GM12878 (cell line): Measurements from ENCODE around the gene KLHL28.

DNA sequence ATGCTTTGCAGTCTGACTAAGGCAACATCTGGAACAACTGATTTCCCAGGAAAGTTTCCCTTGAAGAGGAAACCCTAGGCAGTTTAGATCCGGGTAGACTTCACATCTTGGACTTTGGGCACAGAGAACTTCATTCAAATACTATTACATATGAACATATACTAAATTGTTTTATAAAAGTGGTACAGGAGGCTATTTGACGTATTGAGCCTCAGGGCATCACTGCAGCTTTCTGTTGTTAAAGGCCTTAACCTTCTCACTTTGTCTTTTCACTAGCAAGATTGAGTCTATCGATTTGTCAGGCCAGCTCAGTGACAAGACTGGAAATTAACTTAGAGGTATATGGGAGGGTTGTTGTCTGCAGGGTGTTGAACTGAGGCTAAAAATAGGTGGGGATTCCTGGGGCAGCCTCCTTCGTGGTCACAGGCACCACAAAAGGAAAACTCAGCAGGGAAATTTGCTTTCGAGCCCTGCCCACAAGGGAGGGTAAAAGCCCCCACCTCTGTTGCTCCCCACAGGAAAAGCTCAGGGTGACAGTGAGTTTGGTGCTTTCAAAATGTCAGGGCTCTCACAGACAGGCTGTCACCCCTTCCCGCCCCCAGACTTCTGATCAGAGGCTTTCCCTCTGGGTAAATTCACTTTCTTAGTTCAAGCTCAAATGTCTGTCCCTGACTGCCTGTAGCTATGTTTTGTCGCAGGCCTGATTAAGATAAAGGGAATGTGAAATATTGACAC, 11.5 kb upstream of the NFKBIA start:
- RAMPAGE, long total RNA: no peak
- RRBS, 2 experiments: no CpG with 5 or more reads among the region's 7 CpGs
CAGE:
- cytosol, long polyA minus RNA: no peak
- cytosol, long polyA plus RNA: no peak
- long polyA plus RNA: no peak
- nucleolus, long total RNA: no peak
- nucleus, long polyA plus RNA: no peak
- nucleus, long total RNA: no peak

DNA sequence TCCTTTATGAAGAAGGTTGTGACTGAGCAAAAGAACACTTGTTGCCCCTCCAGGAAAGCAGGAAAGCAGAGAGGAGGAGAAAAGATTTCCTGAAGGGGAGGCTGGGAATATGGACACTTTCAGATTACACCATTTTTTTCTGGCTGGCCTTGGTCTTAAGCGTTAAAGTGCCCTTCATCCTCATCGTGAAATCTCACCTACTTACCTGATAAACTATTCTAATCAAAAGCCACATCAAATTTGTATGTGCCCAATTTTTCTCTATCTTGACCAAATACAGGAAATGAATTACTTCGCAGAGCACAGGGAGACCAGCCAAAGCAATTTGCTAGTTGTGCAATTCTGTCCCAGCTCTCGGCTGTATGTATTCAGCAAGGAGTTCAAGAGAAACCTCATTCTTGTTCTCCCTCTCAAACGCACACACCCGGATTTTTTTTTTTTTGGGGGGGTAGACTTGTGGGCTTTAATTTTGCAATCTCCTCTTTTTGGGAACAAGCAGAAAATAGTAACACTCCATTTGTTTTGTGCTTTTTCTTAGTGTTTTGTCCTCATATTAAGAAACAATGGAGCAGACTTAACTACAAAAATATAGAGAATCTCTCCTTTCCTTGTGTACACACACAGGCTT, 64.4 kb downstream of the MBIP start:
- RAMPAGE, long total RNA: no peak
- RRBS, 2 experiments: no CpG with 5 or more reads among the region's 6 CpGs
CAGE:
- cytosol, long polyA minus RNA: no peak
- cytosol, long polyA plus RNA: no peak
- long polyA plus RNA: no peak
- nucleolus, long total RNA: no peak
- nucleus, long polyA plus RNA: no peak
- nucleus, long total RNA: no peak

GRCh38 chr14:36514629-36515208, 5.3 kb downstream of the NKX2-1 start:
- RAMPAGE, long total RNA: no peak
- RRBS, 2 experiments: 7 to 11% methylated on average over 7 to 8 of the region's 25 CpGs
CAGE:
- cytosol, long polyA minus RNA: no peak
- cytosol, long polyA plus RNA: no peak
- long polyA plus RNA: no peak
- nucleolus, long total RNA: no peak
- nucleus, long polyA plus RNA: no peak
- nucleus, long total RNA: no peak

- RAMPAGE, long total RNA: no peak
- RRBS, 2 experiments: no CpG with 5 or more reads among the region's 34 CpGs
CAGE:
- cytosol, long polyA minus RNA: no peak
- cytosol, long polyA plus RNA: no peak
- long polyA plus RNA: no peak
- nucleolus, long total RNA: no peak
- nucleus, long polyA plus RNA: no peak
- nucleus, long total RNA: no peak
Observed at GRCh38 chr14:36524842-36525366, 4.9 kb upstream of the NKX2-1 start.

DNA sequence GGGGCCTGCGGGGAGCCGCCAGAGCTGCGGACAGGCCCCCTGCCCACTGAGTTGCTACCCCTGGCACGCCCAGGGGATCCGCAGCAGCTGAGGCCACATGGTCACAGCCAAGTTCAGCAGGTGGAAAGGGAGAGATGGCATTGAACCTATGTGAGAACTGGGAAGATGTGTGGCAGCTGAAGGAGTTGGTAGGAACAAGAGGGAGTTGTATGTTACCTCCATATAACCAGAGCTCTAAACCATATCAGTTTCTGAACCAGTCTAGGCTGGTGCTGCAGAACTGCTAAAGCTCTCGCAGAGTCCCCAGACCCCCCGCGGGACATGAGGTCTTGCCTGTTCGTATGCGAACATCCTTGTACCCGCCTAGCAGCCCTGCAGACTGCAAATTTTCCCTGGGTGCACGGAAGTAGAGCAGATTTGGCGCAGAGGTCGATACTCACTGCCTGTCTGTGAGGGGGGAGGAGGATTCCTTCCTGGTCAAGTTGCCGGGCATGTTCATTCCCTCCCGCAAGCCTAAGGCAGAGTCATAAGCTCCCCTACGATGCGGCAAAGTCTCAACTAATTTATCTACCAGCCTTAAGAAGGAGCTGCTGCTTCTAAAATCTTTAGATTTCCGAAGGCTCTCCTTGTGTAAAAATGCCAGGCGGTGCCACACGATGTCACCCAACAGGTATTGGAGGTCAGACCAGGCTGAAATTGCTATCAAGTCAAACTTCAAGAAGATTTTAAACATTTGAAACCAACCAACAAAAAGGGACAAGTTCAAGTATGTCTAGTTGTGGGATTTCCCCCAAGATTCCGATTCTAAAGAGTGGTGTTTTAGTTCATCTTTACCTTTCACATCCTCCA, 1.8 kb upstream of the PAX9 start:
- RAMPAGE, long total RNA: no peak
- RRBS, 2 experiments: no CpG with 5 or more reads among the region's 22 CpGs
CAGE:
- cytosol, long polyA minus RNA: no peak
- cytosol, long polyA plus RNA: no peak
- long polyA plus RNA: no peak
- nucleolus, long total RNA: no peak
- nucleus, long polyA plus RNA: no peak
- nucleus, long total RNA: no peak

GRCh38 chr14:37328578-37328904, 130.8 kb downstream of the MIPOL1 start:
- RAMPAGE, long total RNA: no peak
CAGE:
- cytosol, long polyA minus RNA: no peak
- cytosol, long polyA plus RNA: no peak
- long polyA plus RNA: no peak
- nucleolus, long total RNA: no peak
- nucleus, long polyA plus RNA: no peak
- nucleus, long total RNA: no peak

GRCh38 chr14:37602608-37603344, 7.3 kb downstream of the TTC6 start:
- RAMPAGE, long total RNA: no peak
- RRBS, 2 experiments: no CpG with 5 or more reads among the region's 21 CpGs
CAGE:
- cytosol, long polyA minus RNA: no peak
- cytosol, long polyA plus RNA: no peak
- long polyA plus RNA: no peak
- nucleolus, long total RNA: no peak
- nucleus, long polyA plus RNA: no peak
- nucleus, long total RNA: no peak

DNA sequence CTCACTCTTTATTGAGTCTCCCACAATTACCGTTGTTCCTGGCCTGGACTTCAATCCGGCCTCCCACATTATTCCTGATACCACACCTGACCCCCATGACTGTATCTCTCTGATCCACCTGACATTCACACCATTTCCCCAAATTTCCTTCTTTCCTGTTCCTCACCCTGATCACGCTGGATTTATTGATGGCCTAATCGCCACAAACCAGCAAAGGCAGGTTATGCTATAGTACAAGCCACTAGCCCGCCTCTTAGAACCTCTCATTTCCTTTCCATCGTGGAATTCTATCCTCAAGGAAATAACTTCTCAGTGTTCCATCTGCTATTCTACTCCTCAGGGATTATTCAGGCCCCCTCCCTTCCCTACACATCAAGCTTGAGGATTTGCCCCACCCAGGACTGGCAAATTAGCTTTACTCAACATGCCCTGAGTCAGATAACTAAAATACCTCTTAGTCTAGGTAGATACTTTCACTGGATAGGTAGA, 13.1 kb upstream of the SSTR1 start:
- RAMPAGE, long total RNA: no peak
- RRBS, 2 experiments: no CpG with 5 or more reads among the region's 6 CpGs
CAGE:
- cytosol, long polyA minus RNA: no peak
- cytosol, long polyA plus RNA: no peak
- long polyA plus RNA: no peak
- nucleolus, long total RNA: no peak
- nucleus, long polyA plus RNA: no peak
- nucleus, long total RNA: no peak

DNA sequence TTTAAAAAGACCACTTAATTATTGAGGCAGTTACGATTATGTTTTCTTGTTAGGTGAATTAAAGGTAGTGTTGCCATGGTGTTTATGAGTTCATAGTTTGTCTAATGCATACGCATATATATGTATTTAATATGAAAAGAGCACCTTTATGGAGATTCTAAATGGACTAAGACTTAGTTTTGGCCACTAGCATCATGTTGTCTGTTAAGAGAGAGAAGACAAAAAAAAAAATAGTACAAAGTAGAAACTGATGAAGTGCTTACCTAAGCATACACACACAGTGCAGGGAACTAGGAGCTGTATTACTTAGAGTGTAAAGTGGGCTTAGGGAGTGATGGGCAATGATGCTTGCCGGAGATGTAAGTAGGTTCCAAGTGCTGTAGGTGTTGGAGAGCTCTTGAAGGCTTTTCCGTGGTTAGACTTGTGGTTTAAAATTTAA, 34.5 kb downstream of the MIA2 start:
- RAMPAGE, long total RNA: no peak
- RRBS, 2 experiments: no CpG with 5 or more reads among the region's 4 CpGs
CAGE:
- cytosol, long polyA minus RNA: no peak
- cytosol, long polyA plus RNA: no peak
- long polyA plus RNA: no peak
- nucleolus, long total RNA: no peak
- nucleus, long polyA plus RNA: no peak
- nucleus, long total RNA: no peak

DNA sequence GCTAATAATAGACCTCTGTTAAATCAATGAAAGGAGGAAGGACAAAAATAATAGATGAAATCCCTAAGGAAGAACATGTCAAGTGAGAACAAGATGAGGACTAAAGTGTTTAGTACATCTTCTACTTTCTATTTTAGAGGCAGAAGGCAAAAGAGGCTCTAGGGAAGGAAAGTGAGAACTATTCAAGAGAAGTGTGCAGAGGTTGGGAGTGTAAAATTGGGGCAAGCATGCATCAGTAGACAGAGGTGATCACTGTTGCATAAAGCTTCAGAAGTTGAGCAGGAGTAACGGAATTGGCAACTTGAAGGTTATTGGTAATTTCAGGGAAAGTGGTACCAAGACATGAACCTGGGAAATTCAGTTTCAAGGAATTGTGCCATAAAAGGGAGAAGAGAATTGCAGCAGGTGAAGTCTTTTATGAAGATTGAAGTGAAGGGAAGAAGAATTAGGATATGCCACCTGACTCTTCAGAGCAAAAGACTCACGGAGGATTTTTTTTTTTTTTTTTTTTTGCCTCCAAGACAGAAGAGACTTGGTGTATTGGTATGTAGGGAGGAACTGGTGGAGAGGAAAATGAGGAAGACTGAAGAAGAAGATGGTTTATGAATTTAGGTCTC, 57.1 kb upstream of the FBXO33 start:
- RAMPAGE, long total RNA: no peak
- RRBS, 2 experiments: no CpG with 5 or more reads among the region's 2 CpGs
CAGE:
- cytosol, long polyA minus RNA: no peak
- cytosol, long polyA plus RNA: no peak
- long polyA plus RNA: no peak
- nucleolus, long total RNA: no peak
- nucleus, long polyA plus RNA: no peak
- nucleus, long total RNA: no peak

GRCh38 chr14:39957226-39957593, 525.0 kb upstream of the FBXO33 start:
- RAMPAGE, long total RNA: no peak
- RRBS, 2 experiments: no CpG with 5 or more reads among the region's 3 CpGs
CAGE:
- cytosol, long polyA minus RNA: no peak
- cytosol, long polyA plus RNA: no peak
- long polyA plus RNA: no peak
- nucleolus, long total RNA: no peak
- nucleus, long polyA plus RNA: no peak
- nucleus, long total RNA: no peak

- RAMPAGE, long total RNA: no peak
- RRBS, 2 experiments: no CpG with 5 or more reads among the region's 1 CpG
CAGE:
- cytosol, long polyA minus RNA: no peak
- cytosol, long polyA plus RNA: no peak
- long polyA plus RNA: no peak
- nucleolus, long total RNA: no peak
- nucleus, long polyA plus RNA: no peak
- nucleus, long total RNA: no peak
Observed at GRCh38 chr14:41629617-41630202, 23.0 kb downstream of the LRFN5 start.

- RAMPAGE, long total RNA: no peak
- RRBS, 2 experiments: no CpG with 5 or more reads among the region's 5 CpGs
CAGE:
- cytosol, long polyA minus RNA: no peak
- cytosol, long polyA plus RNA: no peak
- long polyA plus RNA: no peak
- nucleolus, long total RNA: no peak
- nucleus, long polyA plus RNA: no peak
- nucleus, long total RNA: no peak
Observed at GRCh38 chr14:41749284-41749861, 142.7 kb downstream of the LRFN5 start.

- RAMPAGE, long total RNA: no peak
CAGE:
- cytosol, long polyA minus RNA: no peak
- cytosol, long polyA plus RNA: no peak
- long polyA plus RNA: no peak
- nucleolus, long total RNA: no peak
- nucleus, long polyA plus RNA: no peak
- nucleus, long total RNA: no peak
Observed at GRCh38 chr14:42651221-42651499, 1044.5 kb downstream of the LRFN5 start.

DNA sequence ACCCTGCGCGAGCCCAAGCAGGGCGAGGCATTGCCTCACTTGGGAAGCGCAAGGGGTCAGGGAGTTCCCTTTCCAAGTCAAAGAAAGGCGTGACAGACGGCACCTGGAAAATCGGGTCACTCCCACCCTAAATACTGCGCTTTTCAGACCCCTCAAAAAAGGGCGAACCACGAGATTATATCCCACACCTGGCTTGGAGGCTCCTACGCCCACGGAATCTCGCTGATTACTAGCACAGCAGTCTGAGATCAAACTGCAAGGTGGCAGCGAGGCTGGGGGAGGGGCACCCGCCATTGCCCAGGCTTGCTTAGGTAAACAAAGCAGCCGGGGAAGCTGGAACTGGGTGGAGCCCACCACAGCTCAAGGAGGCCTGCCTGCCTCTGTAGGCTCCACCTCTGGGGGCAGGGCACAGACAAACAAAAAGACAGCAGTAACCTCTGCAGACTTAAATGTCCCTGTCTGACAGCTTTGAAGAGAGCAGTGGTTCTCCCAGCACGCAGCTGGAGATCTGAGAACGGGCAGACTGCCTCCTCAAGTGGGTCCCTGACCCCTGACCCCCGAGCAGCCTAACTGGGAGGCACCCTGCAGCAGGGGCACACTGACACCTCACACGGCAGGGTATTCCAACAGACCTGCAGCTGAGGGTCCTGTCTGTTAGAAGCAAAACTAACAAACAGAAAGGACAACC, 1136.5 kb downstream of the FSCB start:
- RAMPAGE, long total RNA: no peak
- RRBS, 2 experiments: no CpG with 5 or more reads among the region's 20 CpGs
CAGE:
- cytosol, long polyA minus RNA: no peak
- cytosol, long polyA plus RNA: no peak
- long polyA plus RNA: no peak
- nucleolus, long total RNA: no peak
- nucleus, long polyA plus RNA: no peak
- nucleus, long total RNA: no peak

DNA sequence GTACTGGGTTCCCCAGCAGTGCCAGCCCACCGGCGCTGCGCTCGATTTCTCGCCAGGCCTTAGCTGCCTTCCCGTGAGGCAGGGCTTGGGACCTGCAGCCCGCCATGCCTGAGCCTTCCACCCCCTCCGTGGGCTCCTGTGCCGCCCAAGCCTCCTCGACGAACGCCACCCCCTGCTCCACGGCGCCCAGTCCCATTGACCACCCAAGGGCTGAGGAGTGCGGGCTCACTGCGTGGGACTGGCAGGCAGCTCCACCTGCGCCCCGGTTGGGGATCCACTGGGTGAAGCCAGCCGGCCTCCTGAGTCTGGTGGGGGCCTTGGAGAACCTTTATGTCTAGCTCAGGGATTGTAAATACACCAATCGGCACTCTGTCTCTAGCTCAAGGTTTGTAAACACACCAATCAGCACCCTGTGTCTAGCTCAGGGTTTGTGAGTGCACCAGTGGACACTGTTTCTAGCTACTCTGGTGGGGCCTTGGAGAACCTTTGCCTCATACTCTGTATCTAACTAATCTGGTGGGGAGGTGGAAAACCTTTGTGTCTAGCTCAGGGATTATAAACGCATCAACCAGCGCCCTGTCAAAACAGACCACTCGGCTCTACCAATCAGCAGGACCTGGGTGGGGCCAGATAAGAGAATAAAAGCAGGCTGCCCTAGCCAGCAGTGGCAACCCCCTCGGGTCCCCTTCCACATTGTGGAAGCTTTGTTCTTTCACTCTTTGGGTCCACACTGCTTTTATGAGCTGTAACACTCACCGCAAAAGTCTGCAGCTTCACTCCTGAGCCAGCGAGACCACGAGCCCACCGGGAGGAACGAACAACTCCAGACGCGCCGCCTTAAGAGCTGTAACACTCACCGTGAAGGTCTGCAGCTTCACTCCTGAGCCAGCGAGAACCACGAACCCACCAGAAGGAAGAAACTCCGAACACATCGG, 121.9 kb downstream of the FSCB start:
- RAMPAGE, long total RNA: no peak
- RRBS, 2 experiments: no CpG with 5 or more reads among the region's 37 CpGs
CAGE:
- cytosol, long polyA minus RNA: no peak
- cytosol, long polyA plus RNA: no peak
- long polyA plus RNA: no peak
- nucleolus, long total RNA: no peak
- nucleus, long polyA plus RNA: no peak
- nucleus, long total RNA: no peak

DNA sequence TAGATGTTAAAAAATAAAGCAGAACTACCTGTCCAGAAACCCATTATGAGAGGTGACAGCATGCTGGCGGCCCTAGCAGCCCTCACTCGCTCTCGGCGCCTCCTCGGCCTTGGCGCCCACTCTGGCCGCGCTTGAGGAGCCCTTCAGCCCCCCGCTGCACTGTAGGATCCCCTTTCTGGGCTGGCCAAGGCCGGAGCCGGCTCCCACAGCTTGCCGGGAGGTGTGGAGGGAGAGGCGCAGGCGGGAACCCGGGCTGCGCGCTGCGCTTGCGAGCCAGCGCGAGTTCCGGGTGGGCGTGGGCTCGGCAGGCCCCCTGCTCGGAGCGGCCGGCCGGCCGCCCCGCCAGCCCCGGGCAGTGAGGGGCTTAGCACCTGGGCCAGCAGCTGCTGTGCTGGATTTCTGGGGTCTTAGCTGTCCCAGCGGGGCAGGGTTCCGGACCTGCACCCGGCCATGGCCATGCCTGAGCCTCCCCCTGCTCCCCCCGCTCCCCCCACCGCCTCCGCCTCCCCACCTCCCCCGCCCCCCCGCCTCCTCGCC, 98.6 kb upstream of the C14orf28 start:
- RAMPAGE, long total RNA: no peak
- RRBS, 2 experiments: 93% methylated on average over 2 of the region's 40 CpGs
CAGE:
- cytosol, long polyA minus RNA: no peak
- cytosol, long polyA plus RNA: no peak
- long polyA plus RNA: no peak
- nucleolus, long total RNA: no peak
- nucleus, long polyA plus RNA: no peak
- nucleus, long total RNA: no peak

- RAMPAGE, long total RNA: start-site peak on the minus strand at chr14:44961894-44961922, 23 and 63 reads in 2 replicates
- RRBS, 2 experiments: no CpG with 5 or more reads among the region's 42 CpGs
CAGE:
- cytosol, long polyA minus RNA: start-site peak on the minus strand at chr14:44961890-44961898, 59 reads
- cytosol, long polyA plus RNA: no peak
- long polyA plus RNA: start-site peak on the minus strand at chr14:44961918-44961951, 62 and 136 reads in 2 replicates
- nucleolus, long total RNA: no peak
- nucleus, long polyA plus RNA: start-site peak on the minus strand at chr14:44961905-44961948, 311 and 73 reads in 2 replicates
- nucleus, long total RNA: no peak
Observed at GRCh38 chr14:44960833-44962070, at the start of gene KLHL28. Gene KLHL28 (minus strand): TSS chr14:44961947.

DNA sequence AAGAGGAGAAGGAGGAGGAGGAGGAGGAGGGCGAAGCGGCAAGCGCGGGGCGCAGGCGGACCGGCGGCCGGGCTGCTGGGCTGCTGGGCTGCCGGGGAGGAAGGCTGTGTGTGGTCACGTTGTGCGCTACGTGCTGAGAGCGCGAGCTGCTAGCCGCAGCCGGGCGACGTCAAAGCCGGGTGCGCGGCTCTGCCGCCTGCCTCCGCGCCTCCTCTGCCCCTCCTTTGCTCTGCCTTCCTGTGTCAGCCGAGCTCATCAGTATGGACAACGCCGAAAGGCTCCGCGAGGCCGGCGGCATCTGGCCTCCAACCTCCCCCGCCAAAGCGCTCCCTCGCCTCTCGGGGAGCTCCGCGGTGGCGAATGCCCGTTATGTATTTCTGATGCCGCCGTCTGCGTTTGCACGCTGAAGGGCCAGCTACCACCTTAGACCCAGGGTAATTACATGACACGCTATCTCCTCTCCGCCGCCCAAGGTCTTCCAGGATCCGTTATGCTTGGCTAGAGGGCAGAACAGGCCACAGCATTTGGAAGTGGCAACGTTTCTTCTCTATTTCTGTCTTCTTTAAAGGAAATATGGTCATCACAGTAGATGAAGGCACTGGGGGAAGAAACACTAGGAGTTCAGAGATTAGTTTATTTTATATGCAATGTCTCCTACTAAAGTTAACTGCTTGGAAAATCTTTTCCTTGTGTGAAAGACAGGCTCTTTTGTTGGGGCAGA, 739 bp upstream of the MDGA2 start:
- RAMPAGE, long total RNA: no peak
- RRBS, 2 experiments: 20 to 35% methylated on average over 8 to 13 of the region's 49 CpGs
CAGE:
- cytosol, long polyA minus RNA: no peak
- cytosol, long polyA plus RNA: no peak
- long polyA plus RNA: no peak
- nucleolus, long total RNA: no peak
- nucleus, long polyA plus RNA: no peak
- nucleus, long total RNA: no peak

GRCh38 chr14:48900328-48900658, 685.9 kb downstream of the RPS29 start:
- RAMPAGE, long total RNA: no peak
CAGE:
- cytosol, long polyA minus RNA: no peak
- cytosol, long polyA plus RNA: no peak
- long polyA plus RNA: no peak
- nucleolus, long total RNA: no peak
- nucleus, long polyA plus RNA: no peak
- nucleus, long total RNA: no peak